ENCODE results near the genes SCAF11 and SLC38A1.

GRCh38 chr12:43836684-43837015 lies 769 bp downstream of the TMEM117 start:
- RRBS = no CpG with 5 or more reads among the region's 3 CpGs

DNA sequence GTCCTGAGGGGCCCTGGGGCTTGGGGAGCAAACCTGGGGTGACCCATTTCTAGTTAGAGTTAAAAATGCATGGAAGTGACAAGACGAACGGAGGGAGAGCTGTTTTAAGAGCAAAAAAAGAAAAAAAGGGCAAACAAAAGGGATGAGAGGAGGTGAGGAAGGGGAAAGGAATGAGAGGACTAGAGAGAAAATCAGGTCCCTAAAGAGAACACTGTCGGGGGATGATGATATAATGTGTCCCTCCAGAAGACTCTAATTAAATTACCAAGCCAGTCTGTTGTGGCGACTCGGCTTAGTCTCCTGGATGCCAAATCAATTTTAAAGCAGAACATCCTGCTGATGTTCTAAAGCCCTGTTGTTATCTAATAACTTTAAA lies 1.1 kb downstream of the ANO6 start:
- RRBS = no CpG with 5 or more reads among the region's 5 CpGs

DNA sequence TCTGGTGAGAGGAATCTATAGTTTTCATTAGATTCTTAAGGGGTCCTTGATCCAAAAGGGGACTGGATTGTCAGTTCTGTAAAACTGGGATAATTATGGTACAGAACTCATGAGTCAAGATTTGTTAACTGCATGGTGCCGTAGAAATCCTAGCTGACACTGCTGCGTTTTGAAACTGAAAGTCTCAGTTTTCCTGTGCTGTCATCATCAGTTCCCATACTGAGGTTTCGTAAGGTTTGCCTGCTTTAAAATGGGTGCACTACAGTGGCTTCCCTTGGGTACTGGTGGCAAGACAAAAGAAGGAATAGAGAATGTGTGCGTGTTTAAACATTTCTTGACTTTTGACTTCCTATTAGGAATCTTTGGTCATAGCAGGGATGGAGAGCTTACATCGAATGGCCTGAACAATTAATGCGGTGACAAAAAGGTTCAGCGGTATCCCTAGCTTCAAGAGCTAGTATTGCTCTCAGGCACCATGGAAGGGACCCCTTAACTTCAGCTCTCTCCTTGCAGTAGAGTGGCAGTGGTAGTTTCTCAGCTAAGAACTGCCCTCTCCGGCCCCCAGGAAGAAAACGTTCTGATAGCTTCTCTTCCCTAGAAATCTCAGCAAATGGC lies 28.7 kb downstream of the ANO6 start:
- RRBS = no CpG with 5 or more reads among the region's 9 CpGs

DNA sequence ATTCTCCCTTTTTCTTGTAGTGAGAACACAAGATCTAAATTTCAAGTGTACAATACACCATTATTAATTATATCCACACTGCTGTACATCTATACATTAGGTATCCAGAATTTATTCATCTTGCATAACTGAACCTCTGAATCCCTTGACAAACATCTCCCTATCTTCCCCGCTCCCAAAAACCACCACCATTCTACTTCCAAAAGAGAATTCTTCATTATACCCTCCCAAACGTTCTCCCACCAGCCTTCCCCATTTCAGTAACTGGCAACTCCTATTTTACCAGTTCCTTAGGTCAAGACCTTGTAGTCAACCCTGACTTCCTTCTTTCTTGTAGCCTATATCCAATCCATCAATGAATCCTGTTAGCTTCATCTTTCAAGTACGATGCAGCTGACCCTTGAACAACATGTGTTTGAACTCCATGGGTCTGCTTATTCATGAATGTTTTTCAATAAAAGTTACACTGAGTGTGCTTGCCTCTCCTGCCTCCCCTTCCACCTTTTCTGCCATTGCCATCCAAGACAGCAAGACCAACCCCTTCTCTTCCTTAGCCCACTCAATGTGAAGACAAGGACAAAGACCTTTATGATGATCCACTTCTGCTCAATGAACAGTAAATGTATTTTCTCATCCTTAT lies 48.9 kb downstream of the SCAF11 start:
- RRBS = no CpG with 5 or more reads among the region's 3 CpGs

DNA sequence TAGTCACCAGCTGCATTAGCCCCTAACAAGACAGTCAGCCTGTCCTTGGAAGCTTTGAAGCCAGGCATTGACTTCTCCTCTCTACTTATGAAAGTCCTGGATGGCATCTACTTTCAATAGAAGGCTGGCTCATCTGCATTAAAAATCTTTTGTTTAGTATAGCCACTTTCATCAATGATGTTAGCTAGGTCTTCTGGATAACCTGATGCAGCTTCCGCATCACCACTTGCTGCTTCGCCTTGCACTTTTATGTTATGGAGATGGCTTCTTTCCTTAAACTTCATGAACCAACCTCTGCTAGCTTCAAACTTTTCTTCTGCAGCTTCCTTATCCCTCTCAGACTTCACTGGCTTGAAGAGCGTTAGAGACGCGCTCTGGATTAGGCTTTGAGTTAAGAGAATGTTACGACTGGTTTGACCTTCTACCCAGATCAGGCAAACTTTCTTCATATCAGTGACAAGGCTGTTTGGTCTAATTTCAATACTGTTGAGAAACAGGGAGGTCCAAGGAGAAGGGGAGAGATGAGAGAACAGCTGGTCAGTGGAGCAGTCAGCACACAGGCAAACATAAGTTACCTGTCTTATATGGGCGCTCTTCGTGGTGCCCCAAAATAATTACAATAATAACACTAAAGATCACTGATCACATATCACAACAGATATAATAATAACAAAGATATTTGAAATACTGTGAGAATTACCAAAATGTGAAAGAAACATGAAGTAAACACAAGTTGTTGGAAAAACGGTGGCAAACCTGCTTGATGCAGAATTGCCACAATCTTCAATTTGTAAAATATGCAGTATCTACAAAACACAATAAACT lies 14.9 kb downstream of the SCAF11 start:
- RRBS = no CpG with 5 or more reads among the region's 9 CpGs

DNA sequence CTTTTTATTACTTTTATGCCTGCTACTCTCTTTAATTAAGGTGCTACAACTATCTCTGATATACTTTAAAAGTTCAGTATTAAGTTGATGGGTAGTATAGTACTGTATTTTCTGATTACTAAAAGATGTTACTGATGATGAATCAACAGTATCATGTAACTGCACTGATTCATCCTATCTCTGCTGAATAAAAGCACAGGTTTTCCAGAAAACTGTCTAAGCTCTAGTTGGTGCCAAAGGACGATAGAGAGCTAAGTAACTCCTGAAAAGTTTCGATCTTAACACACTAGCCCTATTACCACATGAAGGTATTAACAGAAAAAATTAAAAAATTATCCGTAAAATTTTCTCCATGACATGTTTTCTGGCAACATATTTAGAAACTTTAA lies 2.1 kb downstream of the SCAF11 start:
- RRBS = no CpG with 5 or more reads among the region's 3 CpGs

DNA sequence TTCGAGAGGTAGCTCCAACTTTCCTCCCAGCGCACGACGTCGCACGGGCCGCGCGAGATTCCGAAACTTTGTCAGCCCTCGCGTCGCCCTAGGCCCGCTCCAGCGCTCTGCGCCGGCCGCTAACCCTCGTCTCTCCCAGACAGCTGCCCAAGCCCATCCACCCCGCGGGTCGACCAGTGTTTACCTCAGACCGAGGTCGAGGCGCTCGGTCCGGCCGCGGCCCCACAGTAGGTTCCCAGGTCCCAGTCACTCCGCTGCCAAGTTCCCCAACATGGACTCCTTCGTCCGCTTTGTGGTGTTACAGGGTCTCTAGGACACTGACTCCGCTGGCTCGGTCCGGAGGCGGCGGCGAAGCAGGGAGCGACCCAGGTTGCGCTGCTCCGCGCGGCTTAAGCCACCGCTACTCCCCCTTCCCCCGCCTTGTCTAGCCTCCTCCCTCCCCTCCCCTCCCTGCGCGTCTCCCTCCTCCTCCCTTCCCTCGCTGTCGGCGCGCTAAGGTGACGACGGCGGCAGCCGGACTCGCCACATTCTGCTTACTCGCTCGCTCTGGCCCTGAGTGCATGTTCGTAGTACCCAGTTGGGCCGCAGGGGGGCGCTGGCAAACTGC lies at the start of gene SCAF11:
Gene SCAF11, minus strand, starts transcription at position 406 of the 607 bp plus-strand sequence.
- RRBS = under 1% methylated on average over 8 of the region's 61 CpGs

GRCh38 chr12:46159972-46160442 lies 108.8 kb downstream of the SLC38A1 start:
- RRBS = no CpG with 5 or more reads among the region's 6 CpGs

- RRBS = no CpG with 5 or more reads among the region's 2 CpGs
Observed at GRCh38 chr12:46177871-46178301, 91.0 kb downstream of the SLC38A1 start.

- RRBS = no CpG with 5 or more reads among the region's 4 CpGs
Observed at GRCh38 chr12:46188887-46189586, 79.8 kb downstream of the SLC38A1 start.

DNA sequence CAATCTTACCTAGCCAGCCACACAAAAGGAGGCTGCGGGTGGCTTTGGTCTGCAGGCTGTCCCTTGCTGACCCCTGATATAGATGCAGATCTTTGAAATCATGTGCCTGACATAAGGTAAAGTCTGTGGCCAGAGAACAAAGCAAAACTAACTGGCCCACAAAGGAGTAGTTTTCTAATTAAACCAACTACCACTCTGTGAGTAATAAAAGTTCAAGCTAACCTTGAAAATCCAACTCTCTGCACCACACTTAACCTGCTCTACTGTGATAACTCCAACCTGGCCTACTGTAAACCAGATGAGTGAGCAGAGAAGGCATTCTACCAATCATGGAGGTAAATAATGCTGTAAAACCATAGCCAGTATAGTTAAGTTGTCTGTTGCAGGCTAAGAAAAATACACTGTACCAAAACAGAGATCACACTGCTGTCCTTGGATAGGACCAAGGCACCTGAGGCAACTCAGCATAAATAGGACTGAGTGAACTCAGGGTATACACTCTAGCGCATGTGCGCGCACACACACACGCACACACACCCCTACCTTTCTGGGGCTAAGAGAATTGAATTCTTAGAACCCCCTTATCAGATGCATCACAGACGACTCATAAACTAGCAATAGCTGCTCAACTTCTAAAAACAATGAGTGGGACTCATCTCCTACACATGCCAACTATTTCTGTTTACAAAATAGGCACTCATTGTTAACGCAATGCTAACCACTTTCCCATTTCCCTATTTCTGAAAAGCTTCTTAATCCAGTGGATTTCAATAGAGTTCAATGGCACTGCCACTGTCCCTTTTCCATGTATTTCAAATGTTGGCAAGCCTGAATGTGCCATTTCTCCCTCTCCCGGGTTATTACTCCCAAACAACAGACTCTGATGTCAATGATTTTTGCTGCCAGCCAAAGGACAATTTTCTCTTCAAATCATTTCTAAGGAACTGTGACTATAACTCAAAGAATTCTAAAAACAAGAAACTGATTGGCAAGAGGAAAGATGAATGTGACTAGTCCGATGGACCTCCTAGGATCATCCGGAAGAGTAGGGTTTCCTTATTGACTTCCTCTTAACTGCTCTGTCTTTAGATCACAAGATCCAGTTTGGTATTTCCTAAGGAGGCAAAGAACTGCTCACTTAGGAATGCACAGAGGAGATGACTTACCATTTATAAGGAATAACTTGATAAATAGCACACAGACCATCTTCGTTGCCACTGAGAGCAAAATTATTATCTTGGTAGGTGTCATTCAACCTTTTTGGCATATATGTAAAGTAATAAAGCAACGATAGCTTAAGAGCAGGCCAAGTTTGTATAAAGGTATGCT lies 48.9 kb downstream of the SLC38A1 start:
- RRBS = no CpG with 5 or more reads among the region's 12 CpGs

DNA sequence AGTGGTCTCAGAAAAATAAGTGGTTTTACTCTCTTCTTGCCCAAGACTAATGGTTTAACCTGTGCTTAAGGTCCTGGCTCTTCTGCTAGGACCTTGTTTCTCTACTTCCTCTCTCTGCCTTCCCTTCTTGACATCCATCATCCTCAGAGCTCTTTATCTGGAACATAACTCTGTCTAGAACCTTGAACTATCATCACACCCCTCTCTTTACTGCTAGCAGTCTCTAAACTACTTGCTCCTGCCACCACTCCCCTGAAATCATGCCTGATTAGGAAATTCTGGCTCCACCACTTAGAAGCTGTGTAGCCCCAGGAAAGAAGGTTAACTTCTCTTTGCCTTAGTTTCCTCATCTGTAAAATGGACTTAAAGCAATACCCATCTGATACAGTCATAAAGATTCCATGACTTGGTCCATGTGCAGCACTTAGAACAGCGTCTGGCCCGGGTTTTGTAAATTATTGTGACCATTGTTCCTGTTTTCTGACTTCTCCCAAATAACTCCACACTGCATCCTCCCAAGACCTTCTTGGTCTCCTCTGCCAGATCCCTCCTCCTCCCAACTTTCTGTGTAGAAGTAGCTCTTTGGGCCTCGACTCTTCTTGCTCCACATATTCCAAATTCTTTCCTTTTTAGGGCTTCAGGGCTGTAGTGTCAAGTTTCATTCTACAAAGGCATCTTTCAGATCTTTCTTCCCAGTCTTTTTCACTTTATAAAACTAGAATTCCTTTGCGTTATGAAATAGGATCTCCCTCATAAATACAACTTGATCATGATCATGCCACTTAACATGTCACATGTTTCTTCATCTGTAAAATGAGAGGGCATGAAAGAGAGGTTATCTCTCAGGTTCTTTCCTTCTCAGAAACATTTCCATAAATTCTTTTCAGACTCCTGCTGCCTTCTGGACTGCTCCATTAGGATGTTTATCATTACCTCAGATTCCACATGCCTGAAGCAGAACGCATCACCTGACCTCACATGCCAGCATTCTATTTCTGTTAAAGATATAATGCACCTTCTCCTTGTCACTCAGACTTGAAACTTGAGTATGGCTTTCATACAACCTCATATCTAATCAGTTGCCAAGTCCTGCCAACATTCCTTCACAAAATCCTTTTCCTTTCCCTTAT lies 8.8 kb downstream of the SLC38A1 start:
- RRBS = no CpG with 5 or more reads among the region's 5 CpGs

DNA sequence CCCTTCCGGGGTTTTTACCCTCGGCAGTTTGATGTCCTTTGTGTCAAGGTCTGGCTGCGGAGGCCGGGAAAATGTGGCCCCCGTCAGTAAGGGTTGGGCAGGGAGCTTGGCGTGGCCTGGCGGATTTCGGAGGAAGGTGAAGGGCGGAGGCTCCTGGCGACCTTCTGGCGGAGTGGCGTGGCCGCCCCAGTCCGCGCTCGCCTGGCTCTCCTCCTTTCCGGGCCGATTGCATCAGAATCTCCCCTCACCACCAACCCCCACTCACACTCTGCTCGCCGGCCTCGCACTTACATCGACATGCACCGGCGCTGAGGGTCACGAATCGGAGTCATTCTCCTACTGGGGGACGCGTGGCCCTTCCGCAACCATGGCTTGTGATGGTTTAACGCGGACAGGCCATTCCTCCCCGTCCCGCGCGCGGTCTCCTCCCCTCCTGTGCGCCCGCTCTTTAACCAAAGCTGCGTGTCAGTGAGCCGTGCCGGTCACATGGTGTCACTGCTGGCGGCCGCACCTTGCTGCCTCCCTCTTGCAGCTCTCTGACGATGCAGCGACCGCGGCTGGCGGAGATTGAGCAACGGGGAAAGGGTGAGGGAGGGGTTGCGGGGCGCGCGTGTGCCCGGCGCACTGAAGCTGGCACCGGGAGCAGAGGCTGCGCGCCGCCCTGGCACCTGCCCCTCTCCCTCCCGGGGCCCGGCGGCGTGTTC lies at the start of gene SLC38A1:
Gene SLC38A1, minus strand, starts transcription at position 470 of the 704 bp plus-strand sequence.
- RRBS = 2% methylated on average over 16 of the region's 63 CpGs

GRCh38 chr12:46360437-46361372 lies 11.9 kb downstream of the SLC38A2 start:
- RRBS = no CpG with 5 or more reads among the region's 4 CpGs

- RRBS = 2% methylated on average over 22 of the region's 39 CpGs
Observed at GRCh38 chr12:46383643-46384116, 11.1 kb upstream of the SLC38A2 start.

DNA sequence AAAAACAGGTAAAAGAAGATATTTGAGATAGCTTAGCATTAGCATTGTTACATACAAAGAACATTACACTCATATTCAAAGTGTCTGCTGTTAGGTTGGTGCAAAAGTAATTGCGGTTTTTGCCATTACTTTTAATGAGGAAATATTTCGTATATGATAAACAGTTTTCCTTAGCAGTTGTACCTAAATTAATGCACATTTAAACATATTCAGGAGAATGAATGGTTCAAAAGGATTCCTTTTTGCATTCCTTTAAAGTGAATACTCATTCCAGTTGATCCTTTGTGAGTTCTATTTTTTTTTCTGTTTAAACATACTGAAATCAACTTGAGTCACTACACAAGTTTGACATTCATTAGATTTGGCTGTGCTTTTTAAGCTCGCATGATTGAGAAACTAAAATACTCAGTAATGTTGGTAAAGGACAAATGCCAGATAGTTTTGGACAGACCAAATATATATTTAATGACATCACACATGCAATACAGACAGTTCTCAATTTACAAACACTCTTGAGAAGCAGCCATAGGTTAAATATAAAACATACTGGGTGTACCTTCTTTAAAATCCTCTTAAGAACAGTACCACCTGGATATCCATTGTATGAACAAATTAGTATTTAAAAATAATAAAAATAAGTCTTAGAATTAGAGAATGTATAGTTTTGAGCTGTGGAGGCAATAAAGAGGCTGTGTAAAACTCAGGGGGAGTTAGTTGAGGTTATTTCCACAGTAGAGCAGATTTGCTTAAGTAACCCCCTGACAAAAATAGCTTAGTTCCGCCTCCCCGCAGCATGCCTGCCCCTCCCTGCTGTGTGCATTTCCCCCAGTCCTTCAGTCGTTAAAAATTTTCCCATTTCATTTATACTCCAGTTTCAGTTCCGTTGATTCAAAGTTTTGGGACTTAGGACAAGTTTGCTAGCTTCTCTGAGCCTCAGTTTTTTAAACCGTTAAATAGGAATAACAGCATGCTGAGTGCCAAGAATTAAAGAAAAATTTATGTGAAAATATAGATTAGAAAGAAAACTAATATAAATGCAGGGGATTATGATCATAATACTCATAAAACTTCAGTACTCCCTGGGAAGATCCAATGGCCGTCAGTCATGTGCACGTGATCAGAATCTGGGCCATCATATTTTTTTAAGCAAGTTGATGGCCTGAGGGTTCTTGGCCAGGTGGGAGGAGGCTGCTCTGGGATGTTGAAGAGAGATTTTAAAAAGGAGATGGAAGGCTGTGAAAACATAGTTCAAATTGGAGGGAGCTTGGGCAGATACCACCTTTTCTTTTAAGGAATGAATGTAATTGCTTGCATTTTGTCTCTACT lies 14.2 kb upstream of the SLC38A2 start:
- RRBS = no CpG with 5 or more reads among the region's 10 CpGs

DNA sequence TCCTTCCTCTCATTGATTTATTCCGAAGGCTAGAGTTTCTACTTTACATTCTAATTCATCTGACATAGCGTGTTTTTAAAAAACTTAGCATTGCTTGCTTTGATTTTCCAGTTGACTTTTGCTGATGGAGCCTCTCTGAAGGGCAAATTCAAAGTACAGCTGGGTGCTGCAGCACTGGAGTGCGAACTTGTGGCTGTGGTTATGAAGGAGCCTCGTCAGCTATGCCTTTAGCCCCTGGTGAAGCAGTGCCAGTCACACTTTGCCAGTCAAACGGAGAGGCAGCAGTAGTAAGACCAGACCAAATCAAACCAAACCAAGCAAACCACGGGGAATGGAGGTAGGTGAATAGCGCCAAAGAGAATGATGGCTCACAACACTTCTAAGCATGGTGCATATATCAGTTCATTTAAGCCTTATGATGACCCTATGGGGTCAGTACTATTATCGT lies 15.1 kb upstream of the SLC38A2 start:
- RRBS = no CpG with 5 or more reads among the region's 8 CpGs

DNA sequence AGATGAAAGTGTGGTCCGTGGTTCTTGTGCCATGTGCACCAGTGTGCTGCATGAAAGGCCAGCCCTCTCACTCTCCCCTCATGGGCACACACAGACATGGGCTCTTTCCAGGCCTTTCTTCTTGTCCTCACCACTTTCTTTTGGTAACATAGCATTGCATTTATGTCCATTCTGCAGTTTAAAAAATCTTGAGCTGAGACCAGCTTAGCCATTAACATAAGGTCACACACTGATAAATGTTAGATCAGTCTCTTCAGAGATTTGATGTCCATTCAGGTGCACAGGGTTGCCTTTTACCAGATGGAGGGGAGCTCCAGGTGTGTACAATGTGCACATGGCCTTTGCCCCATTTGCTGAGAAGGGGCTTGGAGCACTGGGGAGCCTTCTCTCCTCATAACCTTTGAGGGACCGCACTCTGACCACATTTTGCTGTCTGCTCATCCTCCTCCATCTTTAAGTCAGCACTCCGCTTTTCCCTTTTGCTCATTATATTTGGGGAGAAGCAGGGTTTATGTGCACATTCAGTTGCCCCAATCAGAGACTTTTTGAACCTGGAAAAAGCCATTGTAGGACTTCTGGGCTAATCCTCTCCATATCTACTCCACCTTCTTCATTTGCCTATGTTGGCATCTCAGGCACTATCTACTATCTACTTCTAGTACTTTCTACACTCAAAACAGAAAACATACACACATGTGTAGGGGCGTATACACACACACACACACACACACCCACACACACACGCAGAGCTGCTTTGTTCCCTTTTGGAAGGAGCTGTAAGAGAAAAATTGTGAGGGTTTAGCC lies 28.7 kb upstream of the SLC38A2 start:
- RRBS = no CpG with 5 or more reads among the region's 5 CpGs

DNA sequence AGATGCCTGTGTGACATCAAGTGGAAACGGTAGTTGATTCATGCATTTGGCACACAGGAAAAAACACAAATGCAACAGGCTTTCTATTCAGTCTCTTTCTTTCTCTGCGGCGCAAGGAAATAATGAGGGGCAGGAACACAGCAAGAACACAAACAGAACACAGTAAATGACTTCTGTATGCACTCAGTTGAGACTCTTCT lies 190.3 kb upstream of the SLC38A2 start:
- RRBS = no CpG with 5 or more reads among the region's 3 CpGs

DNA sequence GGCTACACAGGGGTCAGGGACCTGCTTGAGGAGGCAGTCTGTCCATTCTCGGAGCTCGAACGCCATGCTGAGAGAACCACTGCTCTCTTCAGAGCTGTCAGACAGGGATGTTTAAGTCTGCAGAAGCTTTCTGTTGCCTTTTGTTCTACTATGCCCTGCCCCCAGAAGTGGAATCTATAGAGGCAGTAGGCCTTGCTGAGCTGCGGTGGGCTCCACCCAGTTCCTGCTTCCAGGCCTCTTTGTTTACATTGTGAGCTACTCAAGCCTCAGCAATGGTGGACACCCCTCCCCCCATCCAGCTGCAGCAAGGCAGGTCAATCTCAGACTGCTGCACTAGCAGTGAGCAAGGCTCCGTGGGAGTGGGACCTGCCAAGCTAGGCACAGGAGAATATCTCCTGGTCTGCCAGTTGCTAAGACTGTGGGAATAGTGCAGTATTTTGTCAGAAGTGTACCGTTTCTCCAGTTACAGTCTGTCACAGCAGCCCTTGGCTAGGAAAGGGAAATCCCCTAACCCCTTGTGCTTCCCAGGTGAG lies 213.3 kb upstream of the SLC38A2 start:
- RRBS = no CpG with 5 or more reads among the region's 6 CpGs

Measured in AG10803 (cell line).